OVCAR3 (cell line): ENCODE results near the gene ZNF100.

- RRBS, result 5% methylated on average over 6 of the region's 50 CpGs
Observed at GRCh38 chr19:19192399-19193371, 627 bp downstream of the RFXANK start.

DNA sequence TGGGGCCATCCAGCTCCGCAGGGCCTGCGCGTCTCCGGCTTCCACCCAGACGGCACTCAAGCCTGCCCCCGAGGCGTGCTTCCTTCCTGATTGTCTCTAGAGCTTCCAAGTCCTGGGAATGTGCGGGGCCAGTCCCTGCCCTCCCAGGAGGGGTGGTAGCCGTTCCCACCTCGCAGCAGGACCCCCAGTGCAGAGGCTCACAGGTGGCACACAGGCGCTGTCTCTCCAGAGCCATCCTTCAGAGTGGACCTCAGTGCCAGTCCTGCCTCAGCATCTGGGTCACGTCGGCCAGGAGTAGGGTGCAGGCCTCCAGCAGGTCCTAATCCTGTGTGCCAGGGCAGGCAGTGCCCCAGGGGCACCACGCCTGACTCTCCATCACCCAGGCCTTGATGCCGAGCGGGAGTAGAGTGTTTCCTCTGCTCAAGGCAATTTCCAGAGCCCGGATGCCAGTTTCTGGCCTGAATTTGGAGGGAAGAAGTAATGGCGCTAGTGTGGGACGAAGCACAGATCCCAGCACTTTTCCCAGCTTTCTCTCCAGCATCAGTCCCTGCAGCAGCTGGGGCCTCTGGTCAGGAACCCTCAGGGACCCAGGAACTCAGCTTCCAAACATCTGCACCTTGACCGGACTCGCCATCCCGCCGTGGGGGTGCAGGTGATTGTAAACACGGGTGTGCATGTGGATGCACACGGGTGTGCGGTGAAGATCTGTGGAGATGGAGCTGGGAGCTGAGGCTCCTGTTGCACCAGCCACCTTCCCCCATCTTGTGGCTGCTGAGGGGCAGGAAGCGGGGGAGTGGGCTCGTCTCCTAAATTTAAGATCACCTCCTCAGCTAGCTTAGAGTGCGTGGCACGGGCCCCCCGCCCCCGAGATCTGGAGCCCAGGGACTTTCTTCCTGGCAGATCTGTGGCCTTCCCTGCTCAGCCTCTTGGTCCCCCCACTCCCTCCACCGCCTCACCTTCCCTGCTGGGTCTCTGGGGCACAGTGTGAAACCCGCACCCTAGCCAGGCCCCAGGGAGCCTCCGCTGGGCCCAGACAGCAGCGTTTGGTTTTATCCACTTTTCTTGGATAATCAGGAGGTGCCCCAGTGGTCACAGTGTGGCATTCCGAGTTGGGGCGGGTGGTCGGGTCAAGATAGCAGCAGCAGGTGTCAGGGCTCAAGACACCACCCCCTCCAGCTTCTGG, 35.6 kb downstream of the MAU2 start:
- RRBS, result no CpG with 5 or more reads among the region's 39 CpGs

DNA sequence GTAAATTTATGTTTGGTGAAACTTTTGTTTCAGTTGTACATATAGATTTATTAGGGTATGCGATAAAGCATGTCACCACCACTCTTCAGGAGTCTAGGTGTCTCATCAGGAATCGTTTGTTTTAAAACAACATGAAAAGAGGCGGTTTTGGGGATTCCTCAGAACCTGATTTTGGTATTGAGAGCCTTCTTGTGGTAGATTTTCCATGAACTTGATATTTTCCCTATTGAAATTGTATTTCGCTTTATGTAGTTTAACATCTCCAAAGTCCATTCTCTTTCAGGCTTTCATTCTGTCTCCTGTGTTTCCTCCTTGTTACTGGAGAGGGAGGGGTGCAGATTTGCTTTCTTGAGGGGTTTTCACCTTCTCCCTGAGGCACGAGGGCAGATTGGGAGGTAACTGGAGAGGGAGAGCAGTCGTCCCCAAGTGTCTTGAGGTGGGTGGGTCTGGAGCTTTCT, 726 bp upstream of the GATAD2A start:
- RRBS, result no CpG with 5 or more reads among the region's 6 CpGs

DNA sequence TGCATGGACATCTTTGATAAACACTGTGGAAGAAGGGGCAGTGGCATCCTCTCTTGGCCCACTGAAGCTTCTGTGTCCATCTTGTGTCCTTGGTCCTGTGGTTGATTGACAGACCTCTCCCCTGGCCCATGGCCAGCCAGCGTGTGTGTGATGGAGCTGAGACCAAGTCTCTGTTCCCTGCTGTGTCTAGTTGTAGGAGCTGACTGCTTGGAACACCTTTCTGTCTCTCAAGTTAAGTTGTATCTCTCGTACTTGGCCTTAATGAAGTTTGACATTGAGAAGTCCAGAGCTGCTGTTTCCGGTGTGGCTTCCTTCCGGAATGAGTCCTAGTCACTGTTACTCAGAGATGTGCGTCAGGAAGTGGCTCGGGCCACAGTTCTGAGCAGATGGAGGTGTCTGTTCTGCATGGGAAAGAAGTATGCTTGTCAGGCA, 54.2 kb downstream of the GATAD2A start:
- RRBS, result no CpG with 5 or more reads among the region's 6 CpGs

DNA sequence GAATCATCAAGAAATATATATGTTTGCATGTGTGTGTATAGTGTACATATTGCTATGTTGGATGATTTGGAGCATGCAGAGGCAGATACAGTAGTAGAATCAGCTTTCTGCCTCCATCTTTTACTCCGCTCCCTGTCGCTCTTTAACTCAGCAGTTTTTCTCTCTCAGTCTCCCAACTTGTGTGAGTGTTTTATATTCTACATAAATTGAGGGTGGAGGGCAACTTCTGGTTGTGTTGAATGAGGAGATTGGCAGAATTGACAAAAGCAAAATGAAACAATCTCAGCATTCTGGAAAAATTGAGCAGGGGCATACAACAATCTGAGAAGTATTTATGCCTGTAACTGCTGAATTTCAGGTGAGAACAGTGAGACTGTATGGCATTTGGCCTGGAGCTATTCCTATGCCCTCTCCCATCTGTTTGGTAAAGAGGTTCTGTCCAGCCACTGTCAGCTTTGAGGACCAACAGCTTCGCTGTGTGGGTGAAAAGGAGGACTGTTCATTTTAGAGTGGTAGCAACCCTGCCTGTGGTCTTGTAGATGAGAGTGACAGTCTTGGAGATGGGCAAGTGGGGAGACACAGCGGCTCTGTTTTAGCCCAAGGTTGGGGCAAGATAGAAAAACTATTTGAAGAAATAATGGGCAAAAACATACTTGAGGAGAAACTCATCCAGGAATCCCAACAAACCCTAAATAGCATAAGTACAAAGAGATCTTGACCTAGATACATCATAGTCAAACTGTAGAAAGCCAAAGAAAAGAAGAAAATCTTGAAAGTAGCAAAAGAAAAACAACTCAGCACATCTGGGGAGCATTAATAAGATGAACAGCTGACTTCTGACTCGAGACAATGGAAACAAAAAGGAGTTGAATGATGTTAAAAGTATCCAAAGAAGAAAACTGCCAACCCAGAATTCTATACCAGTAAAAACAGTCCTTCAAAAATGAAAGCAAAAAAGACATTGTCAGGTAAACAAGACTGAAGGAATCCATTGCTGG, 47.3 kb downstream of the TSSK6 start:
- RRBS, result no CpG with 5 or more reads among the region's 5 CpGs

DNA sequence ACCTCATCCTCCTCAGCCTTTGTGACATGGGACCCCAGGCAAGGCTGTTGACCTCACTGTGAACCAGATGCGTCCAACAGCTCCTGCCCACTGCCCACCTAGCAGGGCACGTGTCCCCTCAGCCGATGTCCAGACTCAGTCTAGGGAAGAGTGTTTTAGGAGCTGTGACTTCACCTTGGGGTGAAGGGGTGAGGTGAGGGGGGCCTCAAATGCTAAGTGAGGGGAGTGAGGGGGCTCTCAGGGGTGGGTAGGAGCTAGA, 778 bp downstream of the YJEFN3 start:
- RRBS, result no CpG with 5 or more reads among the region's 3 CpGs

GRCh38 chr19:19595105-19595708, 23.3 kb downstream of the PBX4 start:
- RRBS, result no CpG with 5 or more reads among the region's 8 CpGs

GRCh38 chr19:19627393-19628040, 503 bp downstream of the LPAR2 start:
- RRBS, result 7% methylated on average over 7 of the region's 34 CpGs

GRCh38 chr19:19650465-19651051, 7.1 kb upstream of the GMIP start:
- RRBS, result 99% methylated on average over 4 of the region's 10 CpGs

DNA sequence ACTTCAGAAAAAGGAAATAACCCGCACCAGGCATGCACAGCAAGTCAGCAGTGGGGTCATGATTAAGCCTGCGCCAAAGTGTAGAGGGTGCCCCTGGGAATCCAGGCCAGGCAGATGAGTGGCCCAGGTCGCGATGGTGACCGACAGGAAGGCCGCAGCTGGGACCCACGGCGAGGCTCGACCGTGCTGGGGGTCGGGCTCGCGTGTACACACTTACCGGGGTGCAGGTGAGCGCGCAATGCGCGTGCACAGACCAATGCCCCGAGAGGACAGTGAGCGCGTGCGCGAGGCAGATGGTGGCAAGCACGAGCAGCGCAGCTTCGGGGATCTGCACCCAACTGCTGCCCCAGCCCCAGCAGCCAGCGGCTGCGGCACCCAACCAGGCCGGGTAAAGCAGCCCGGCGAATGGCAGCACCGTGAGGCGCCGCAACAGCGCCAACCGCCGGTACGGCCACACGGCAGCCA, 390 bp downstream of the ATP13A1 start:
- RRBS, result 5% methylated on average over 10 of the region's 39 CpGs

DNA sequence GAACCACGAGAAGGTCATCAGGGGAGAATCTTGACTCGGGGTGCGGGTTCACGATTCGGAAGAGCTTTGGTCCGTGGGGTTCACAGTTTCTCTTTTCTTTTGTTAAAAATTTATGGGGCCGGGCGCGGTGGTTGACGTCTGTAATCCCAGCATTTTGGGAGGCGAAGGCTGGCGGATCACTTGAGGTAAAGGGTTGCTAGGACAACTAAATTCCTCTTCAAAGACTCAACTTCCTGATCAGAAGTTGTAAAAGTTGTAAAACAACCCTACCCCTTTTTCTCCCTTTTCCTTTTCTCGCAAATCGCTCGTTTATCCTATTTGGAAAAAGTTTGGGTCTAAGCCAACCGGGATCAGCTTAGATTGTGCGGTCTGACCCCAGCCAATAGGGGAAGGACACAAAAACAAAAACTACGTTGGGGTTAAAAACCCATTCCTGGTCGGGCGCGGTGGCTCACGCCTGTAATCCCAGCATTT, 668 bp downstream of the ZNF486 start:
- RRBS, result no CpG with 5 or more reads among the region's 22 CpGs

- RRBS, result no CpG with 5 or more reads among the region's 8 CpGs
Observed at GRCh38 chr19:20357876-20358442, 190.9 kb downstream of the ZNF486 start.

DNA sequence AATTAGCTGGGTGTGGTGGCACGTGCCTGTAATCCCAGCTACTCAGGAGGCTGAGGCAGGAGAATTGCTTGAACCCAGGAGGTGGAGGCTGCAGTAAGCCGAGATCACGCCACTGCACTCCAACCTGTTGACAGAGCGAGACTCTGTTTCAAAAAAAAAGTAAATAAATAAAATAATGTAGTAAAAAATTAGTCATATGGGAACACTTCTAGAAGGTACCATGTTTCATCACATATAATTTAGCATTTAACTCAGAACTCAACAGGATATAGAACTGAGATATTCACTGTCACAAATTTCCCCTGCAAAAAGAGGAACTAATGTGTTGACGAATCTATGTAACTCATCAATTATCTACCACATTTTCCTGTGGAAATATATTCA, 1.6 kb downstream of the ZNF737 start:
- RRBS, result no CpG with 5 or more reads among the region's 5 CpGs

- RRBS, result no CpG with 5 or more reads among the region's 4 CpGs
Observed at GRCh38 chr19:20612625-20612817, 46.9 kb upstream of the ZNF737 start.

GRCh38 chr19:20667550-20667933, 6.2 kb upstream of the ZNF626 start:
- RRBS, result no CpG with 5 or more reads among the region's 4 CpGs

GRCh38 chr19:21084195-21084754, 2.3 kb downstream of the ZNF714 start:
- RRBS, result no CpG with 5 or more reads among the region's 1 CpG

GRCh38 chr19:21584482-21585001, 79.1 kb downstream of the ZNF429 start:
- RRBS, result no CpG with 5 or more reads among the region's 7 CpGs

DNA sequence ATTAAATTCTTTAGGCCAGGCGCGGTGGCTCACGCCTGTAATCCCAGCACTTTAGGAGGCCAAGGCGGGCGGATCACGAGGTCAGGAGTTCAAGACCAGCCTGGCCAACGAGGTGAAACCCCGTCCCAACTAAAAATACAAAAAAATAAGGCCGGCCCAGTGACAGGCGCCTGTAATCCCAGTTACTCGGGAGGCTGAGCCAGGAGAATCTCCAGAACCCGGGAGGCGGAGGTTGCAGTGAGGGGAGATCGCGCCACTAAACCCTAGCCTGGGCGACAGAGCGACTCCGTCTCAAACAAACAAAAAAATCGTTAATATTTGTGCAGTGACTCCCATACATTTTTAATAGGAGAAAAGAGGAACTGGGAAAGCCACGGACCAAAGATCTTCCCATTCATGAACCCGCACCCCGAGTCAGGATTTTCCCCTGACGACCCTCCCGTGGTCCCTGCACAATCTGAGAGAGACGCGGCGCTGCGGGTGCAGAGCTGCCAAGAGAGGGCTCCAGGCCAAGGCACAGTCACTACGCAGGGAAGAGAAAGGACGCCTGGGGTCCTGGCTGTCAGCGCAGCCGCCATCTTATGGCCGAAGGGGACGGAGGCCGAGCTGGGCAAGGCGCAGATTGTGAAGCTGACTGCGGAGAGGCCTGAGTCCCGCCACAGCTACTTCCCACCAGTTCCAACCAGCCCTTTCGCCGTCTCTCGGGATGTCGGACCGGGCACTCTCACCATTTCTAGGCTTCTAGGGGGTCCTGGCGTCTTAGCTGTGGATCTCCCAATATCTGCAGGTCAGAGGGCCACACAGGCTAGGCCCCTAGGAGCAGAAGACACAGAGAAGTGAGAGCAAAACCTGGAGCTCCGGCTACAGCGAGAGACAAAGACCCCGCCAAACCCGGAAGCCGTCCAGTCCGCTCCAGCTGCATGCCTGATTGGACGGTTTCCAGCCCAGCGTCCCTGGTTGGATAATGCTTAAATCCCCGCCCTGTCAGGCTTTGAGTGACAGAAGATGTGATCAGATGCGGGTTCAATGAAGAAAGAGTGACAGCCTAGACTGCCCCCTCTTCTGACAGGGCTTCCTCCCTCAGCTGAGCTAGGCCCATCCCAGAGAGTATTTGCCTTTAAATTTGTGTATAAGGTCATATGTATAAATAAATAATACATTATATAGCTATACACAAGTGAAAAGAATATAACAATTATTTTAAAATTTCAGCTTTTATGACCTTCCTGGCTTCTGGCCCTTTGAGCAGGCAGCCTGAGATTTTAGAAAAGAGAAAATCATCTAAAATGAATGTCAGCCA, at the start of gene ZNF100:
TSS of gene ZNF100 (minus strand) at position 881 of the 1,300 bp plus-strand sequence.
- RRBS, result no CpG with 5 or more reads among the region's 54 CpGs

- RRBS, result no CpG with 5 or more reads among the region's 19 CpGs
Observed at GRCh38 chr19:22596093-22596541, 38.0 kb upstream of the ZNF492 start.

- RRBS, result no CpG with 5 or more reads among the region's 21 CpGs
Observed at GRCh38 chr19:22623707-22624114, 10.4 kb upstream of the ZNF492 start.